Suprapubic skin (tissue), 4 donors: ENCODE results near the gene TP53RK.

DNA sequence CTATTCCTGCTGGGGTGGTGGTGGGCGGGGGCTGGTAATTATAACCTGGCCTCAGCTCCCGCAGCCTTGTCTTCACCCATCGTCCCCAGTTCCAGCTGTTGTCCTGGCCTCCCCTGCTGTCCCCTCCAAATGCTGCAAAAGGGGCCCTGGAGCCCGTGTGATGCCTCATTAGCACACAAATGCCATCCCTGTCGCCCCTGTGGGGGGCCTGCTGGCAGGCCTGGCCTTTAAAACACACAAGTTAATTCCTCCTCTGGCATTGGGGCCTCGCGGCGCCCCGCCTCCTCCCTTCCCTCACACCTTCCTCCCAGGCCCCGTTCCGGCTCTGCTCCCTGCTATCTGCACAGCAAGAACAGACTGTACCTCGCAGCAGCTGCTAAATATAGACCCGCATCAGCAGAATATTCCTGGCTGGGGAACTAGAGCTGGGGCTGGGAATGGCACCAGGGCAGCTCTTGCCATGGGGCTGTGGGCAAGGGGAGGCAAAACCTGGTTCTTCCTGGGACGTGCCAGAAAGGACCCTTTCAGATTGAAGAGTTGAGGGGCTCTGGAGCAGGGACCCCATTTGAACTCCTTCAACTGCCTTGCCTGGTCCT lies 85.6 kb downstream of the CDH22 start:
- PRO-cap: no peak
- RAMPAGE, long total RNA, 4 experiments: no peak in any of the 4 experiments

GRCh38 chr20:46238876-46239319 lies 69.4 kb downstream of the CDH22 start:
- PRO-cap: no peak
- RAMPAGE, long total RNA, 4 experiments: no peak in any of the 4 experiments

DNA sequence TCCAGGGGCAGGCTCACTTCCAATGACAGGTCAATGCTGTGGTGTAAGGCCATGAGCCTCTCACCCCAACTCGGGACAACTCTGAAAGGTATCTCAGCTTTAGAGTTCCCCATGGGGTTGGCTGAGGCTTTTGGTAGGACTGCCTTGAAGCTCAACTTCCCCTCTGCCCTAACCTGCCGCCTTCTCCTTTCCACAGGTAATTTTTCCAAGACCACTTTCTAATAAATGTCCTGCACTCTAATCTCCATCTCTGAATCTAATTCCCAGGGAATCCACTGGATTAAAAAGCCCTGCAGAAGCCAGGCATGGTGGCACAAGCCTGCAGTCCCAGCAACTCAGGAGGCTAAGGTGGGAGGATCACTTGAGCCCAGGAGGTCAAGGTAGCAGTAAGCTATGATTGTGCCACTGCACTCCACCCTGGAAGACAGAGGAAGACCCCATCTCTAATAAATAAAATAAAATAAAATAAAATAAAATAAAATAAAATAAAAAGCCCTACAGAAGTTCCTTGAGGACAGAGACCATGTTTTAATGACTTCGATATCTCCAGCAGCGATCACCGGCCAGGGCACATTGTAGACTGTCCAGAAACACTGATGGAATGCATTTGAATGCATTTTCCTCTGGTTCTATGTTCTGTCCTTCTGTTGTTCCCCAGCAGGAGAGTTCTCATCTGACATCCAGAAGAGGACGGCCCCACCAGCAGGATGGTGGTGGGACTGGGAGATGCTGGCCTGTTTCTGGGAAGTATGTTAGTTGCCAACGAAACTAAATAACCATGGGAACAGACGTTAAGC lies 18.6 kb downstream of the SLC35C2 start:
- PRO-cap: no peak
- RAMPAGE, long total RNA, 4 experiments: no peak in any of the 4 experiments

DNA sequence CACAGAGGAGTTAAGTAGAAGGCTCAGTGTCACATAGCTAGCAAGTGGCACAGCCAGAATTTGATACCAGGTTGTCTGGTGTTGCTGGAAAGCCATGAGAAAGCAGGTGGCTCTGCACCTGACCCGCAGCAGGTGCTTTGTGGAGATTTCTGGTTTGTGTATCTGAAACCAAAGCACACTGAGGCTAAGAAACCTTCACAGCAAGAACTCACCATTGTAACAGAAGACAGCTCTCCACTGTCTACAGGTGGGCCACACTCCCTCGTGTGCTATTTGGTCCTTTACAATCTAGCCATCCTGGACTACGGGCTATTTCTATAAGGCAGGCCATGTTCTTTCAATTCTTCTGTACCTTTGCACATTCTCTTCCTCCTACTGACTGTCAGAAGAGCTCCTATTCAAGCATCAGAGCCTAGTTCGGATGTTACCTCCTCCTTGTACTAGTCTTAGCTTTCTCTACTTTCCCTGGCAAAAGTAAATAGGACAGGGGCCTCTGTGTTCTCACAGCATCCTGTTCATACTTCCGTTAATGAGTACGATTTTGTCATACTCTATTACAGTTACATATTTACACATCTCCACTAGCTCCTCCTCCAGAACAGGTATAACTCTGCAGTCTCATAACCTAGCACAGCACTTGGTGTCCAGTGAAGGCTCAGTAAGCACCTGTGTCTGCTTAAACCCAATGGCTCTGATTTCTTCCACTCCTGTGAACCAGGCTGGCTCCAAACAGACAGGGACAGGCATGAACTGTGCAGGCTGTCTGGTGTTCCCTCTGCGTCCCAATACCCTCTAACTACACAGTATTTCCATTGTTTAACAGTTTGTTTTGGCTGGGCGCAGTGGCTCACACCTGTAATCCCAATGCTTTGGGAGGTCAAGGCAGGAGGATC lies 7.1 kb downstream of the ELMO2 start:
- PRO-cap: no peak
- RAMPAGE, long total RNA, 4 experiments: no peak in any of the 4 experiments

GRCh38 chr20:46689021-46690056 lies at the start of gene TP53RK:
TSS of gene TP53RK (minus strand) at chr20:46689444.
- PRO-cap: bidirectional peak, plus-strand start at chr20:46689200, minus-strand start at chr20:46689183; bidirectional peak, plus-strand start at chr20:46689839, minus-strand start at chr20:46689402
- RAMPAGE, long total RNA, 4 experiments: start-site peak on the plus strand in 1 of 4 experiments, at chr20:46689159-46689242 at its widest, 9 reads per replicate

- PRO-cap: no peak
- RAMPAGE, long total RNA, 4 experiments: no peak in any of the 4 experiments
Measured at GRCh38 chr20:46895515-46896322, 1.1 kb downstream of the EYA2 start.

DNA sequence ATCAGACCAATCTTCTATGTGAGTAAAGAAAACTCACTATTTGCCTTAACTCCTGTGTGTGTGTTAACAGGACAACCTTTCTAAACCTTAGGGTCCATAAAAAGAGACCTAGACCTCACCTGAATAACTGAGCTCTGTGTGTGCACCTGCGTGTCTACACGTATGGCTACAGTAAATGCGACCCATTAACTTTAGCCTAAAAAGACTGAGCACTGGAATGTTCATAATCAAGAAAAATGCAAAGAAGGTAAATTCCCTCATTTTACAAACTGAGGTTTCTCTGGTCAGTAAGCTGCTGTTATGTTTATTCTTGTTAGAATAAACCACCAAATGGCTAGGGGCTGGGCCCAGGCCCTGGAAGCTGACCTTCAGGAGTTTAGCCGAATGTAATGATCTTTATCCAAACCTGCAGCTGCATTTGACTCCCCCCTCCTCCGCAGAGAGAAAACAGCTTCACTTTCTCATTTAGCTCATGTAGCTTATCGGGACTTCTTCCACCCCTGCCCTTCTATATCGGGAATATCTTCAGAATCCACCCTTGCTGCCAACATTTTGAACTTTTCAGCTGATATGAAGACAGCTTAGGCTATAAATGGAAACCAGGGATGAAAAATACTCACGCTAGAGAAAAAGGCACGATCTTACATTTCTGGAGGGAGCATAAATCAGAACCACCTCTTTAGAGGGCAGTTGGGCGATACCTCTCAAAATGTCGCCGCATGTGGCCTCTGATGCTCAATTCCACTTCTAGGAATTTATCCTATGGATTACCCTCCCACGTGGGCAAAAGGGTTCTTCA lies 102.7 kb downstream of the ZMYND8 start:
- PRO-cap: no peak
- RAMPAGE, long total RNA, 4 experiments: no peak in any of the 4 experiments

- PRO-cap: no peak
- RAMPAGE, long total RNA, 4 experiments: no peak in any of the 4 experiments
Measured at GRCh38 chr20:47338152-47338932, 18.2 kb downstream of the ZMYND8 start.

GRCh38 chr20:47349303-47350042 lies 7.0 kb downstream of the ZMYND8 start:
- PRO-cap: no peak
- RAMPAGE, long total RNA, 4 experiments: no peak in any of the 4 experiments

DNA sequence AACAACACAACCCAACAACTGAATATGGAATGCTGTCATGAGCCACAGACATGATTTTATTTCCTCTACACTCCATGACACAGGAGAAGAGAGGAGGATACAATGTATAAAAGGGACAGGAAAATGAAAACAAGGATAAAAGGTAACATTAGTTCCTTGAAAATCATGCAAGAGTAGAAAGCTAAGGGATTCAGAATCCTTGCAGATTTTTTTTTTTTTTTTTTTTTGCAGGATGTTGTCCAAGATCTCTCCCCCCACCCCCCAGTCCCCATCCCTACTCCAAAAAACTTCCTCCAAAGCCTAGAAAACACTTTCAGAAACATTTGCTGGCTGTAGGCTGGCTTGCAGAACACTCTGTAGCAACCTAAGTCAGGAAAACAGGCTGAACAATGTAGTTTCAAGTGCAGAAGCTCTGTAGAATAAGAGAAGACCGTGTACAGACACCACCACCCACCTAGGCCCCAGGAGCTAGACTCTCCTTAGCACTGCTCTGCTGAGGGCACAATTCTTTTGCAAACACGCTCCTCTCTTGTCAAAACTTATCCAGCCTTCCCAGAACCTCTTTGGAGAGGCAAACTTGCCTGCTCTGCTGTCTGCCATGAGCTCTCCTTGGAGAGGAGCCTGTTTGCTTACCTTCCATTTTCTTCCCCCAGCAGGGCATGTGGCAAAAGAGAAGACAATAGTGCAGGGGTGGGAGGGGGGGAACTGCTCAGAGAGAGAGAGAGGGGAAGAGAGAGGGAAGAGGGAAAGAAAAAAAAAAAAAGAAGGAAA lies 730 bp downstream of the ZMYND8 start:
- PRO-cap: no peak
- RAMPAGE, long total RNA, 4 experiments: no peak in any of the 4 experiments

- PRO-cap: no peak
- RAMPAGE, long total RNA, 4 experiments: no peak in any of the 4 experiments
Measured at GRCh38 chr20:47357006-47357272, 440 bp upstream of the ZMYND8 start.

DNA sequence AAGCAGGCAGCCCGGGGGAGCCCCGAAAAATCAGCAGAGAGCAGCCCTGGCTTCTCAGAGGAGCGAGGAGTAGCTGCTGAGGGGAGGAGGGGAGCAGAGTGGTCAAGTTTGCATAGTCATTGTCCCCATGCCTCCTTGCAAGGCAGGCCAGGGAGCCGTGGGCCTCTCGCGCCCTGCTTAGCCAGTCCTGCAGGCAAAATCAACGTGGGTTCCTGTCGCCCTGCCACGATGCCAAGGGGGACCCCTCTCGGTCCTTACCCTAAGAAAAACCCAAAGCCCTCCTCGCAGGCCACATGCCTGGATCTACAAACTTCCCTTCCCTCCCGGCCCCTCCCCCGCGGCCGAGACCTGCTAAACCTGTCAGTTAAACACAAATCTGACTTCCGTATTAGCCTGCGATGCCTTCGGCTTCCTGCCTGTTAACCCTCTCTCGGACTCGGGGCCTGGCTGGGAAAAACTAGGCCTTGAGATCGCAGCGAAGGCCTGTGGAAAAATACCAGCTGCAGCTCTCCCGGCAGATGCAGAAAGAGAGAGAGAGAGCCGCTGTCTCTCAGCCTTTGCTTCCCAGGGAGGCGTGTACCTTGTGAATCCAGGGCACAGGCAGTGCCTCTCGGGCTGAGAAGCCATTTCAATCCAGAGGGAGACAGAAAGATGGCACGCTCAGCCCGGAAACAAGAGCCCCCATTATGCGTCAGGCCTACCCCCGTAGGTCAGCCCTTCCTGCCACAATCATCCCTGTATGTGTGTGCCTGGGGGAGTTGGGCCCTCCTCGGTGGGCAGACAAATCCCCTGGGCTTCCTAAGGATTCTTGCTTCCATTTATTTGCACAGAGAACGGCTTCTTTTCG lies 997 bp upstream of the ZMYND8 start:
- PRO-cap: unidirectional peak, plus-strand start at position 517 of the sequence; bidirectional peak, plus-strand start at position 627 of the sequence, minus-strand start at position 524 of the sequence
- RAMPAGE, long total RNA, 4 experiments: start-site peak on the plus strand in 2 of 4 experiments, centred at positions 518 to 564 of the sequence, 6 to 12 reads per replicate; start-site peak on the minus strand in 1 of 4 experiments, centred at position 593 of the sequence, 16 reads per replicate

DNA sequence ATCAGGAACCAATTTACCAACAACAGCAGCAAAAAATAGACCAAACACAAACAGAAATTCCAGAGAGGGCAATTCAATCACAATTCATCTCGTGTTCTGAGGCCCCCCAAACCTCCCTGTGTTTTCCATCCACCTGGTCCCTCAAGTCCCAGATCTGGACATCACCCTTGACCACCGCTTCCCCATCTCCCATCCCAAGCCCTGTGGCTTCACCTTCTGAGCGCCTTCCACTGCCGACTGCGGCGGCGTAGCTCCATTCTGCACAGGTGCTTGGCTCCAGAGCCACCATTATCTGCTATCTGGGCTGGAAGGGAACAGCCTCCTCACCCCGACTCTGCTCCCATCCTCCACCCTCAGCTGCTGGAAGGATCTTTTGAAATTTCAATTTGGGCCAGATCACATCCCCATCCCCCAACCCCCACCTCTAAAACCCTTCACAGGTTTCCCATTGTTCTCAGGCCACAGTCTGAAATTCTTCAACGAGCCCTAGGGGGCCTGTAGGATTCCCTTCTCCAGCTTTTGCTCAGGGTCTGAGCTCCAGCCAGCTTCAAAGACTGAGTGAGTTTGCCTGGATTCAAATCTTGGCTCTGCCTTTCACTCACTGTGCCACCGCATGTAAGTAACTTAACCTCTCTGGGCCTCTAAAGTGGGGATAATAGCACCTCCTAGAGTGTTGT lies 12.5 kb upstream of the ZMYND8 start:
- PRO-cap: no peak
- RAMPAGE, long total RNA, 4 experiments: no peak in any of the 4 experiments

- PRO-cap: no peak
- RAMPAGE, long total RNA, 4 experiments: no peak in any of the 4 experiments
Measured at GRCh38 chr20:47468289-47468858, 33.3 kb upstream of the NCOA3 start.

DNA sequence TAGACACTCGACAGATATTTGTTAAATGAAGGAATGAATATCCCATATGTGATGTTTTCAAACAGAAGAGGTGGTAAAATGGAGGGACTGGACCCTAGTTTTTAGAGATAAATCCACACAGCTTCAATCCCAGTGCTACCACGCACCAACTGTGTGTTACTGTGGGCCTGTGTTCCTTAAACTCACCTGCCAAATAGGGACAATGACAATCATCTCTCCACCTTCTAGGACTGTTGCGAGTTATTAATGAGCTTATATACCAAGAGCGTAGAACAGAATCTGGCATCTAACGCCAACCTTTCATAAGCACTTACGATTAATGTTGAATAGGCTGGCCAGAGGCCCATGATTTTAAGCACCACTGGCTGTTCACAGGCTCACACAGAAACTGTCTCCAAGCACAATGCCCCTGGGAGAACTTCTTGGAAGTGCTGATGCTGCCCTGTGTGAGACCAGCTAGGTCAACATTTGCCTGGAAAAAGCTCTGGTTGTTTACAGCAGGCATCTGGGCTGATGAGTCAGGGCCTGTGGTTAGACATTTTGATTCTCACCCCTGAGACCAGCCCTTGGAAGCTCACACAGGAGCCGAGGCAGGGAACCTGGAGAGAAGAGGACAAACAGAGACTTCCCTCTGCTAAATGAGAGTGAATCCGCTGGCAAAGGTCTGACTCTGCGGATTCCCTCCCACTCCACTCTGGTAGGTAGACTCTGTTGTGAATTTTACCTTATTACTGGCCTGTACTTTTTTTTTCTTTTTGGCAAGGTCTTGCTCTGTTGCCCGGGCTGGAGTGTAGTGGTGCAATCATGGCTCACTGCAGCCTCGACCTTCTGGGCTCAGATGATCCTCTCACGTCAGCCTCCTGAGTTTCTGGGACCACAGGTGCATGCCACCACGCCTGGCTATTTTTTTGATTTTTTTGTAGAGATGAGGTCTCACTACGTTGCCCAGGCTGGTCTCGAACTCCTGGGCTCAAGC lies 6.8 kb upstream of the SULF2 start:
- PRO-cap: no peak
- RAMPAGE, long total RNA, 4 experiments: no peak in any of the 4 experiments

DNA sequence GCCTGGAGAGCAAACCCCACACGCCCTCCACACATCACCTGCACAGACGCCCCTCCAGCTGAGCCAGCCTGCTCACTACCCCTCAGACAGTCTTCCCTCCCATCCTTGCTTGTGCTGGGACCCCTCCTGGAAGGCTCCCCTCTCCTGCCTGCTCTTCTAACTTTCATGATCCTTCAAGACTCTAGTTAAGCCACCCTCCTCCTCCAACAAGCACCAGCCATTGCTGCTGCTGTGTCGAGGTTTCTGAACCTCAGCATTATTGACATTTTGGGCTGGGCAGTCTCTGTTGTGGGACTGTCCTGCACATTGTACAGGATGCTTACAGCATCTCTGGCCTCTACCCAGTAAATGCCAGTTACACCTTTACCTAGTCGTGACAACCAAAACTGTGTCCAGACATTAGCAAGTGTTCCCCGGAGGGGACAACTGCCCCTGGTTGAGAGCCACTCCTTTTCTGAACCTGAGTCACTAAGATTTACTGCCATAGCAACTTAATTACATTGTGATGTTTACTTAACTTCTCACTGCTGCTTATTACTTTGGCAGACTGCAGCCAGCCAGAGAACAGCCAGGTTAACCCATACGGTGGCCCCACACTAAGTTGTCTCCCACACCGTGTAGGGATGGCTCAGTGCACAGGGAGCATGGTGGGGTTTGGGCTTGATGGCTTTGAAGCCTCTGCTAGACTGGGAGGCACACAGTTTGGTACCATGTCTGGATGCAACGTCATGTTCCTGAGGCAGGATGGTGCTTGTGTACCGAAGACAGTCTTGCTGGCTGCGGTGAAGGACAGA lies 204.6 kb upstream of the SULF2 start:
- PRO-cap: unidirectional peak, plus-strand start at position 545 of the sequence
- RAMPAGE, long total RNA, 4 experiments: no peak in any of the 4 experiments

DNA sequence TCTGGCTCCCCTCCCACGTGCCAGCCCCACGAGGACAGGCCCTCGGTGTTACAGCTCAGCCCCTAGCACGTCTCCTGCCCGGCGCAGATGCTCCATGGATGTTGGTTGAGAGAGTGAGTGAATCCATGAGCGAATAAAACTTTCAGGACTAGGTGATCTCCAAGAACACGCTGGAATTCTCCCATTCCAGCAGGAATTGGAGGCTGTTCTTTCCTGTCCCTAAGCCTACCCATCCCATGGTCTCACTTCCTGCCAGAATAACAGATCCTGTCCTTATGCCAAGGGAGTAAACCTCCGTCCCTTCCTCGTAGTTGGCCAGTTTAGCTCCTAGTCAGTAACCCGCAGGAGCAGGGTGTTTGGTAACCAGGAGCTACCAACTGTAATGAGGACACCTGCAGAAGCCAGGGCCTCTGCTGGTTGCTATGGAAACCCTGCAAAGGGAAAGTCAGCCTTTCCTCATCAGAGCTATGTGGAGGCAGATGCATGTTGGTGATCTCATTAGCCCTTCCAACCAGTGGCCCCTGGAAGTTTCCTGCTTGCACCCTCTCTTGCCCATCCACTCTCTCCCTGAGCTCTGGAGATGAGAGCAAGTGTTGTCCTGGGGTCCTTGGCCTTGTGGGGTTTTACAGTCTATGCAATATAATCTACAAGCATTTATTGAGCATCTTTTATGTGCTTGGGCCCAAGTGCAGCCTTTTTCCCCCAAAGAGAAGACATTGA lies 368.2 kb upstream of the SULF2 start:
- PRO-cap: no peak
- RAMPAGE, long total RNA, 4 experiments: no peak in any of the 4 experiments

- PRO-cap: no peak
- RAMPAGE, long total RNA, 4 experiments: no peak in any of the 4 experiments
Measured at GRCh38 chr20:48195346-48195715, 410.1 kb upstream of the SULF2 start.

GRCh38 chr20:48680650-48681389 lies 147.0 kb downstream of the PREX1 start:
- PRO-cap: no peak
- RAMPAGE, long total RNA, 4 experiments: no peak in any of the 4 experiments

GRCh38 chr20:48682355-48683180 lies 145.2 kb downstream of the PREX1 start:
- PRO-cap: no peak
- RAMPAGE, long total RNA, 4 experiments: no peak in any of the 4 experiments